ENCODE measurements around the genes DMRT1, DMRT3 and KCNV2.

DNA sequence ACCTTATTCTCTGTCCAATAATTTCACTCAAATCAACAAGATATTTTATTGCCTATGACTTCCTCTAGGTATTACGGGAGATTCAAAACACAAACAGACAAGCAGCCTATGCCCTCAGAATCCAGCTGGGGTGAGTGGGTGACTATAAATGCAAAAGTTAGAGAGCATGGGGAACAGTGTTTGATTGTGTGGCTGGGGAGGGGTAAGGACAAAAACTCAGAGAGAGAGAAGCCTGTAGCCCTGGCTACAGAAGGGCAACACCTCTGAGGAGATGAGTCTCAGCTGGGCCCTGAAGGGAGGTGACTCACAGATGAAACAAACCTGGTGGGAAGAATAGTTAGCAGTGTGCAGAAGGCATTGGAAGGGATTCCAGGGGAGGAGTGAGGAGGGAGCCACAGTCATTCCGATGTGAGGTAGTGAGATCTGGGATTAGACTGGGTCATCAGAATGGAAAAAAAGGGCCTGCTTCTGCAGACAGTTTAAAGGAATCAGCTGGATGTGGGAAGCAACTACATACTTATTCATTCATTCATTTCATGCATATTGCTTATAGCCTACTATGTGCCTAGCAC lies 10.5 kb downstream of the DOCK8 start:
- RRBS: no CpG with 5 or more reads among the region's 2 CpGs

- RRBS: no CpG with 5 or more reads among the region's 5 CpGs
These were observed 59.5 kb upstream of the KANK1 start for GRCh38 chr9:444875-445508.

DNA sequence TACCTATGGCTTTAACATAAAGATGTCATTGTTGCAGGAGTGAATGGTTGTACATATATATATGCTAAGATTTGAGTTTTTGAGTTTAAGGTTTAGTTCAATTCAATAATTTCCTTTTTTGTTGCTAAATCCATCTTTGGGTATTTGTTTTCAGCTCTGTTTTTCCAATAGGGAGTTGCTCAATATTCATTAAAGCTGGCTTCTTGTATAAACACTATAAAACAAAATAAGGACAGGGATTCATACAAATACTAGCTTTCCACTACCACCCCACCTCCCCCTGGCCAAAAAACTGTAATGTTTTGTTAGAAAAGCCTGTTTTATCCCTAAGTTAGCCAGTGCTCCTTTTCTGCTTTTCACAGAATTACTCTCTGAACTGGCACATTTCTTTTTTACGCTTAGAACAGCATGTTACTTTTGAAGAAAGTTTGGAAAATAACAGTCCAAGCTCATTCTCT lies 147.5 kb upstream of the DMRT1 start:
- RRBS: no CpG with 5 or more reads among the region's 1 CpG

DNA sequence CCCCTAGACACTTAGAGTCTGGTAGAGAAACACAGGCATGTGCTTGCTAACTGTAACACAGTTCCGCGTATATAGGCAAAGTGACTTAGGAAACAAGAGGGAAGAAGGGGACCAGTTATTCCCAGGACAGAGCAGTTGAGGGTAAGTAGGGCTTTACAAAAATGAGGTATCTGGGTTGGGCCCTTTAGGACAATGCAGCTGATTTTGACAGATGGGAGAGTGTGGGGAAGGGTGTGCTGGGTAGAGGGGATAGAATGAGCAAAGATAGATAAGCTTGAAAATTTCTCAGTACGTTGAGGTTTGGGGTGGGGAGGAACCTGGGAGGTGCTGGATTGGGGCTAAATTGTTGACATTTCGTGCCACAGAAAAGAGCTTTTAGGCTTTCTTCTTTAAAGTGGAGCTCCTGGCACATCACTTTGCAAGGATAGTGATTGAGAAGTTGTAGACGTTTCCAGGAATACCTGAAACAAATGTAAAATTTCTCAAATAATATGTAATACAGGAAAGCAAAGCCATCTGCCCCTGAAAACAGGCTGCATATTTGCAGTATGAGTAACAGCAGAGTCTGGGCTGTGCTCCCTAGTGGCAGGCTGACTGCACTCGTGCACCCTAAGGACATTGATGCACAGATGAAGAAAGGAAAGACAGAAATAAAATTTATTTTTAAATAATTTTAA lies 145.0 kb upstream of the DMRT1 start:
- RRBS: no CpG with 5 or more reads among the region's 6 CpGs

- RRBS: no CpG with 5 or more reads among the region's 14 CpGs
These were observed 99.4 kb upstream of the DMRT1 start for GRCh38 chr9:742135-742414.

DNA sequence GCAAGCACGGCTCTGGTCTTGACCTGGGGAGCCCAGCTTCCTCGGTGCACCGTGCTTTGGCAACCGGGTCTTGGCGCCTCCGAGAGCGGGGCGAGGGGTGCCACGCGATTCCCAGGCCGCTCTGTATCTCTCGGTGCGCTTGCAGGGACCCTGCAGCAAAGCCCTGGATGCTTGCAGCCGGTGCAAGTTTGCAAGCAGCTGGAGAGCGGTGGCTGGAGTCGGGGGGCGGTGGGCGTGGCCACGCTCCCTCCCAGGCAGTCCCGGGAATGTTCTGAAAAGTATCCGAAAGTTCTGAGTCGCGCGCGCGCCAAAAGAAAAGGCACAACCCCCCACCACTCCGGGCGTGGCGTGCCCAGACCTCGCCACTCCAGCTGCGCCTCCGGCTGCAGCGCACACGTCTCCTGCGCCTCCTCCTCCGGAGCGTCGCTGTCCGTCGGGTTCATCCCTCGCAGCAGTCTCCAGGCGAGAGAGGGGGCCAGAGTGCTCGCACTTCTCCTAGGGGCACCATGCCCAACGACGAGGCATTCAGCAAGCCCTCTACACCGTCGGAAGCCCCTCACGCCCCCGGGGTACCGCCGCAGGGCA lies at the start of gene DMRT1:
TSS of gene DMRT1 (plus strand) at position 365 of the 585 bp plus-strand sequence.
- RRBS: 3% methylated on average over 22 of the region's 51 CpGs

DNA sequence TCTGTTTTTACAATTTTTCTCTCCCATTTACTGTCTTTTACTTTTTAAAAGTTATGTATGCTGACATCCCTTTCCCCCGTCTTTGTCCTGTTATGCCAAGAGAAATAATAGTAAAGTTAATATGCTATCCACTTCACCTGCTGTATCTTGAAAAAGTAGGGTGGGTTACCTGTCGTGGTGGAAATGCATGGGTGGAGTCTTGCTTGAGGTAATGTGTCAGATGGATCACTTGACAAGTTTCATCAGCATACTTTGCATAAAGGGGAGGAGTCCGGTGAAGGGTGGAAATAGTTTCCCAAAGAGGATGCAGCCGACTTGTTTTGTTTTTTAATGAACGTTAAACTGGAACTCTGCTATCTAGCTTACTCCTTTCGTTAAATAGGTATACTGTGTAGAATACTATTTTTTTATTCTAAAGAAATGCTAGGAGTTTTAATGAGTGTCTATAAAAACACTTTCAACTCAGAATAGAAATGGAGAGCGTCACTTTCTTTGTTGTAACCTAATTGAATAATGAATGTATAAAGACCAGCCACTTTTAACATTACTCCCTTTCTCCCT lies 9.0 kb upstream of the DMRT3 start:
- RRBS: no CpG with 5 or more reads among the region's 7 CpGs

- RRBS: 3% methylated on average over 68 of the region's 118 CpGs
These were observed at the start of gene DMRT3 for GRCh38 chr9:976565-977636. Gene DMRT3 (plus strand): TSS chr9:976655.

- RRBS: no CpG with 5 or more reads among the region's 15 CpGs
These were observed 2.2 kb upstream of the DMRT2 start for GRCh38 chr9:1047824-1048457.

DNA sequence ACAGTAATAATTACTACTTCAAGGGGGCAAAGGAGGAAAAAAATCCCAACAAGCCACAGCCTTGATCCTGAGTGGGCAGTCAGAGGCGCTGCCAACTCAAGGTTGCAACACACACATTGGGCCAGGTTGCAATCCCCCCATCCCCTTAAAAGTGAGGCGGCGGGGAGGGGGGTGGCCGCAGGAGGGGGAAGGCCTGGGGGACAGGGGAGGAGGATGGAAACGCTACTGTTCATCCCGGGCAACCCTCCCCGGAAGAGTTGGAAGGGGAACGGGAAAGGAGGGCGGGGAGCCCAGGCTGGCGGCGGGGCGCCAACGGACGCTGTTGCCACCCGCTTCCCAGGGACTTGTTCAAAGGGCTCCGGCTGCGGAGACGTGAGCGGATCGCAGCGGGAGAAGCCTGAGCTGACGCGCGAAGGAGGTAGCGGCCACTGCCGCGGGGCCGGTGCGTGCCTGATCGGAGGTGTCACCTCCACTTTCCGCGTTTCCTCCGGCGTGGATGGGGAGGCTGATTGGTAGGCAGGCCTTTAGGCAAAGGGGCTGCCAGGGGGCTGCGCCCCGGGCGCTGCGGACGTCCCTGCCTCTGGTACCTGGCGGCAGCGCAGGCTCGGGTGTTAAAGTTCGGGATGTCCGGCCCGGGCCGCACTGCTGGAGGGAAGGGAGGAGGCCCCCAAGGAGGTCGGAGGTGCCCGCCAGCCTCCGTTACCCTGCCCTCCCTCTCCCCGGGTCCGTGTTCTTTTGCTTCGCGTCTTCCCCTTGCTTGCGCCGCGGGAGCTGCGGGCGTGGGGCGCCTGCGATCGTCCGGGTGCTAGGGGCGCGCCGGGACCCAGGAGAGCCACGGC lies 774 bp downstream of the SMARCA2 start:
- RRBS: under 1% methylated on average over 49 of the region's 66 CpGs

- RRBS: no CpG with 5 or more reads among the region's 1 CpG
These were observed 110.7 kb downstream of the SMARCA2 start for GRCh38 chr9:2125842-2126211.

- RRBS: no CpG with 5 or more reads among the region's 13 CpGs
These were observed 146.4 kb downstream of the SMARCA2 start for GRCh38 chr9:2161324-2162164.

GRCh38 chr9:2242669-2243414 lies 227.7 kb downstream of the SMARCA2 start:
- RRBS: no CpG with 5 or more reads among the region's 15 CpGs

DNA sequence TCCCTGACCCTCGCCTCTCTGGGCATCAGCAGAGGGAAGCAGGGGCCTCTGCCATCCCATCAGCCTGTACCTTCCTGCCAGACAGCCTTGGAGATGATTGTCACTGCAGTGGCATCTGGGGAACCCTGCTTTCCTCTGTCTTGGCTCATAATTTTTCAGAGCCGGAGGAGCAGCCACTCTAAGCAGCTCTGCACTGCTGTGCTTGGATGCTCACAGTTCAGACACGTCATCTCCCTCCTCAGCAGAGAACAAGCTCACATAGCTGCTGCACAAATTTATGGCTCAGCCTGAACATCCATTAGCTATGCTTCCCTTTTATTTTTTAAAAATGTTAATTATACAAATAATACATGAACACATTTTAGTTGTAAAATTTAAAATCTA lies 274.2 kb downstream of the SMARCA2 start:
- RRBS: no CpG with 5 or more reads among the region's 3 CpGs

- RRBS: 86% methylated on average over 1 of the region's 18 CpGs
These were observed at the start of gene KCNV2 for GRCh38 chr9:2717409-2717964. Gene KCNV2 (plus strand): TSS chr9:2717510.

DNA sequence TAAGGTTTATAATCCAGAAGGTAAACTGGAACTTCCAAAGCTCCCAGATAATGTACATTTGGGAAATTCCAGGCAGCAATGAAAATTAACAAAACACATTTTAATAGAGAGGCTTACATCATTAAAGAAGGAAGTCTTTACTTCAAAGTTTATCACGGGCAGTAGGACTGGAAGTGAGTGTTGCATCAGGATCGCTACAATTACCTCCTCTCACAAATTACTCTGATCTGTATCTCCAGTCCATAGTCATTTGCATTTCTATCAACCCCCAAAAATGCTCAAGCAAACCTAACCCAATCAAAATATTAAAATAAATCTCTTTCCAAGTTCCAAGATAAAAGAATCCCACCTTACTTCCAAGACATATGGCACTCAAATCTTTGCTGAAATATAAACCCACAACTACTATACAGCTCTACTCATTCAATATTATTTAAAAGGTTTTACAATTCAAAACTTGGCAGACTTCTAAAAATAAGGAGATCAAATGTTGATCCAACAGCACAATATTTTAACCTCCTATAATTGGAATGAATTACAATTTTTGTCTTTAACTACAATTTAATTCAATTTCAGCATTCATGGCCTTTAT lies 12.2 kb downstream of the RFX3 start:
- RRBS: no CpG with 5 or more reads among the region's 2 CpGs

- RRBS: no CpG with 5 or more reads among the region's 11 CpGs
These were observed 156.0 kb downstream of the GLIS3 start for GRCh38 chr9:4143789-4144343.

DNA sequence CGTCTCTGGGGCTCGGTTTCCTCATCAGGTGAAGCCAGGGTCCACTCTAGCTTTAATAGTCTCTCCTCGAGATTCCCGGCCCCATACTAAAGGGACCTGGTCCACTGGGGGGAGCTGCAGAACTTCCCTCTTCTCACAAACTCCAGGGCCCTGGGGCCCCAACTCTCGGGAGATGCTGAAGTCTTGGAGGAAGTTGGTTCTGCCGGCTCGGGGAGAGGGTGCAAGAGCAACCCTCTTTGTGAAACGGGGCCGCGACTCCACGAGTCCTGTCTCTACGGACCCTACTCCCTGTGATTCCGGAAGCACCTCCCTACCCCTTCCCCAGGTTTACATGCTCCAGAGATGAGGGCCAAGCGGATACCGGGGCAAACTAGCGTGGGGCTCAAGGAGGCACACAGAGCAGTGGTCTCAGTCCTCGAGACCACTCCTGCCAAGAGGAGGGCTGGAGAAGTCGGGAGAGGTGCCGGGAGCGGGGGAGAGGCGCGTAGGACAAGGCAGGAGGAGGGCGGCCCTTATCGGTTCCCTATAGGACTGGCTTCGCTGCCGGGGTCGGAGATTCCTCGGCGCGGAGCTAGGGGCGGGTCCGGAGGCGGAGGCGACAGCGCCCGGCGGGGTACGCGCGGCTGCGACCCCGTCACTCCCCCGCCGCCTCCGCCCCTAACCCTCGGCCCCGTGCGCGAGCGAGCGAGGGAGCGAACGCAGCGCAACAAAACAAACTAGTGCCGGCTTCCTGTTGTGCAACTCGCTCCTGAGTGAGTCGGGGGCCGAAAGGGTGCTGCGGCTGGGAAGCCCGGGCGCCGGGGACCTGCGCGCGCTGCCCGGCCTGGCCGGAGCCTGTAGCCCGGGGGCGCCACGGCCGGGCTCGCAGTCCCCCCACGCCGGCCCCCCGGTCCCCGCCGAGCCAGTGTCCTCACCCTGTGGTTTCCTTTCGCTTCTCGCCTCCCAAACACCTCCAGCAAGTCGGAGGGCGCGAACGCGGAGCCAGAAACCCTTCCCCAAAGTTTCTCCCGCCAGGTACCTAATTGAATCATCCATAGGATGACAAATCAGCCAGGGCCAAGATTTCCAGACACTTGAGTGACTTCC lies 2.2 kb downstream of the GLIS3 start:
- RRBS: under 1% methylated on average over 39 of the region's 85 CpGs

- RRBS: no CpG with 5 or more reads among the region's 20 CpGs
These were observed 56.5 kb upstream of the PLPP6 start for GRCh38 chr9:4605576-4606067.

All from zone of skin (tissue), 1 donor.